M059J (cell line): ENCODE measurements around the gene DIO2.

DNA sequence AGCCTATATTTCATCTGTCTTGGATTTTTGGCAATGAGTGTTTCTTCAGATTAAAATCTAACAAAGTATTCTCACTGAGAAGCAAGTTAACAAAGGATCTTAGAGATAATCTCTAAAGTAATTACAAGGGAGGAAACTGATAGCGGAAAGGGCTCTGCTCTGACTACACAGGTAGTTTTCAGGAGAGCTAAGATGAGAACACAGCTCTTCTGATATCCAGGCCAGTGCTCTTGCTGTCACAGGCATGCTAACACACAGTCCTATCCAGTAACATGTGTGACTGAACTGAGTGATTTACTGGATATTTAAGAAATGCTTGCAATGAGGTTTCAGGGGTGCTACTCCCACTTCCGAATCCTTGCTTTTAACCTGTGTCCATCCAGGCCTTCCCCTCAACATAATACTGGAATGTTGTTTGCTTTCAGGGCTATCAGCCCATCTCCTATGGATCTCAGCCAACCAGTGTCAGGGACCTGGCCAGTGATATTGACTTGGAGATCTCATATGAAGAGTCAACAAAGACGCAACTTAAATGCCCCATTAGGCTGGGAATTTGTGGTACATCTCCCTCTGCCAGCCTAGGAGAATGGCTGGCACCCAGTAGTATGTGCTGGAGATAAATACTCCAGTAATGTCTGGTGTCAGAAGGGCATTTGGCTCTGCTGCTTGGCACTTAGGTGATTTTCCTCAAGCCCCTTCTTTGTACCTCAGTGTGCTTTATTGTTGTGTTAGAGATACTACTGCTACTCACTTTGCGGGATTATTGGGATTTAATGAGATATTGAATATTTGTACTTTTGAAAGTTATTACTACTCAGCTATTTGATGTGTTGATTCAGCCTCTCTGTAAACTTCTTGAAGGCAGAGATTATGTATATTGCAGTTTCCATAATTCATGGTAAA lies 901 bp upstream of the IFT43 start:
- RAMPAGE, long total RNA: no peak

- RAMPAGE, long total RNA: no peak
Measured at GRCh38 chr14:76257903-76258540, 106.3 kb downstream of the GPATCH2L start.

GRCh38 chr14:76348787-76349372 lies 27.1 kb upstream of the ESRRB start:
- RAMPAGE, long total RNA: no peak

- RAMPAGE, long total RNA: no peak
Measured at GRCh38 chr14:76779613-76780552, 18.6 kb downstream of the VASH1 start.

DNA sequence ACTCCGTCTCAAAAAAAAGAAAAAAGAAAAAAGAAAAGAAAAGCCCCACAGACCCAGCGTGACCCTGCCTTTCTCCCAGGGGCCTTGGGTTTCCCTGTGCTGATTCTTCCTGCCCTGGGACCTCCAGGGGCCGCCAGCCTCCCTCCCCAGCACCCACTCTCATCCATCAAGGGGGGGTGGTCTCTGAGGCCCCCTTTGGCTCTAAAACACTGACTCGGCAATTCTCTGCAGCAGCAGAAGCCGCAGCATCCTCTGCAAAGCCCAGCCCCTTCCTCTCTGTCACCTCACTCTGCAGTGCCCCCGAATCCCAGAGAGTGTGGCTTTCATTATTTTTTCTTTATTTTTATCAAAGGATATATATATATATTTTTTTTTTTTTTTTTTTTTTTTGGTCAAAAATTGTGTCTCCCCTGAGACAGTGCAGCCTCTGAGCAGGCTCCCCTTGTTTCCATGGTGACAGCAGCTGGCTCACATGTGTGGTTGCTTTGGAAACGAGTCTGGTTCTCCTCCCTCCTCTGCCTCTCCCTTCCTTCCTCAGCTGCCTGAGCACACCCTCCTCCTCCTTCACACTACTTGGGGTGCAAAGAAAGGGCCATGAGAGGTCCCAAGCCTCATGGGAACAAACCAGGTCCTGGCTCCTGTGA lies 100.3 kb downstream of the LRRC74A start:
- RAMPAGE, long total RNA: no peak

DNA sequence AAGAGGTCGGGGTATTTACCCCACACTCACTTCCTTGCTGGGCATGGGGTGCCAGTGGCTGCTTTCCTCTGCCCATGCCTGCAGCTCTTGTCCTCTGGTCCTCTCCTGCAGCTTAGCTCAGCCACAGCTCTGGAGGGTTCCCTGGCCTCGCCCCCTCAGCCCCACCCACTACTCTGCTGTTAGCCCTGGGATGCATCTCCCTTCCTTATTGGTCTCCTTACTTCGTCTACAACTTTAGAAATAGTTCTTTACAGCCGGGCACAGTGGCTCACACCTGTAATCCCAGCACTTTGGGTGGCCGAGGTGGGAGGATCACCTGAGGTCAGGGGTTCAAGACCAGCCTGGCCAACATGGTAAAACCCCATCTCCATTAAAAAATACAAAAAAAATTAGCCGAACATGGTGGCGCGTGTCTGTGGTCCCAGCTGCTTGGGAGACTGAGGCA lies 79.9 kb downstream of the IRF2BPL start:
- RAMPAGE, long total RNA: no peak

DNA sequence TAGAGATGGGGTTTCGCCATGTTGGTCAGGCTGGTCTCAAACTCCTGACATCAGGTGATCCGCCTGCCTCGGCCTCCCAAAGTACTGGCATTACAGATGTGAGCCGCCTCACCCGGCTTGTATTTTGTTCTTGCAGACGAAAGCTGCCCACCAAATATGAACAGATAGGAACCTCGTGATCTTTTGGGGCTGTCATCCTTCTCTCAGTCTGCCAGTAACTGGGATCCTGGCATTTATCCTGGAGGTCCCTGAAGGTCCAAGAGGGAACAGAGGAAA lies 68.6 kb downstream of the IRF2BPL start:
- RAMPAGE, long total RNA: no peak

- RAMPAGE, long total RNA: no peak
Measured at GRCh38 chr14:77032308-77032500, 3.7 kb upstream of the IRF2BPL start.

DNA sequence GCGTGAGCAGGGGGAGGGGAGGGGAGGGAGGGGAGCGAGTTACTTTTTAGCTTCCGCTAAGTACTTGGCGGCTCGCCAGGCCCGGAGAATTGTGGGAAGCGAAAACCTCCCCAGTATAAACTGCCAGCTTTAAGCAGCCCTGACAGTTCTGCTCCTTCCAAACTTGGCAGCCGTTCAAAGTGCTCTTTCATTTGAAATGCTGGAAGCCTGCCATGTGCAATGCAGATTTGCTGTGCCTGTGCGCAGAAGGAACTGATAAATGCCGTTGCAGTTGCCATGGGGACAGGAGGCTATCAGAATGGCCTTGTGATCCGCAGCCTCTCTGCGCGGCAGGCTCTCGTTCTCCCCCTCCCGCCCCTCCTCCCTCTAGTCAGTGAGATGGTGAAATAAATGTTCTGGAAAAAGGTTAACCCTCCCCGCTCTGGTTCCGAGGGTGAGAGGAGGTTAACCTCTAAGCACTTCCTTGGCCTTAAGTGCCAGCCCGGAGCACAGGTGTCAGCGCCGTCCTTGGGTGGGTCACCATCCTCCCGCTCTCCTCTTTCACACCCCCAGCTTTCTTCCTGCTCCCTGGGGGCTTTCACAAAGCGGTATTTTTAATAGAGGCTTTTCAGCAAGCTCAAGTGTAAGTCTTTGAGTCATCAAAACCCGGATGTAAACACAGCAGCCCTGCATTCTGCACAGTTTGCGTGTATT lies 11.9 kb upstream of the IRF2BPL start:
- RAMPAGE, long total RNA: no peak

DNA sequence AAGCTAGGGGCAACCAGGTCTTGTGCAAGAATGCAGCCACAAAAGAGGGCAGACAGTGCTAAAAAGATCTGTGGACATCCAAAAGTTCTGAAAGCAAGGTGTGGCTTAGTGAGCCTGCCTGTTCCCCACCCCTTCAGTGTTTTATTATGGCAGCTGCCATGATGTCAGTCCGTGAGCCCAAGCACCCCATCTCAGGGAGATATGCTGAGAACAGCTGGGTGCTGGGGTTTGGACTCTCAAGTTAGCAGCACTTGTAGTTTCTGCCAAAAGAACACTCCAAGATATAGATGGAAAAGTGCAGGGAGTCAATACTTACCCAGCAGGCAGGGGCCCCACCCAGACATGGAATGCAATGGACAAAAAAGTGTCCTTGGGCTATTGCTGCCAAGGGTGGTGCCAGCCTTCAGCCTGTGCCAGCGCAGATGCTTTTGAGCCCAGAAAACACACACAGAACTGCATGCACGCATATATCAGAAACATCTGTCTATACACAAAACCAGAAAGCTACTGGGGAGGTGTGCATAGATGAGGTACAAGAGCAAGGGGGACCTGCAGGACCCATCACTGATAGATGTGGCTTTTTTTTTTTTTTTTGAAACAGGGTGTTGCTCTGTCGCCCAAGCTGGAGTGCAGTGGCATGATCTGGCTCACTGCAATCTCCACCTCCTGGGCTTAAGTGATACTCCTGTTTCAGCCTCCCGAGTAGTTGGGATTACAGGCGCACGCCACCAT lies 17.1 kb upstream of the IRF2BPL start:
- RAMPAGE, long total RNA: no peak

DNA sequence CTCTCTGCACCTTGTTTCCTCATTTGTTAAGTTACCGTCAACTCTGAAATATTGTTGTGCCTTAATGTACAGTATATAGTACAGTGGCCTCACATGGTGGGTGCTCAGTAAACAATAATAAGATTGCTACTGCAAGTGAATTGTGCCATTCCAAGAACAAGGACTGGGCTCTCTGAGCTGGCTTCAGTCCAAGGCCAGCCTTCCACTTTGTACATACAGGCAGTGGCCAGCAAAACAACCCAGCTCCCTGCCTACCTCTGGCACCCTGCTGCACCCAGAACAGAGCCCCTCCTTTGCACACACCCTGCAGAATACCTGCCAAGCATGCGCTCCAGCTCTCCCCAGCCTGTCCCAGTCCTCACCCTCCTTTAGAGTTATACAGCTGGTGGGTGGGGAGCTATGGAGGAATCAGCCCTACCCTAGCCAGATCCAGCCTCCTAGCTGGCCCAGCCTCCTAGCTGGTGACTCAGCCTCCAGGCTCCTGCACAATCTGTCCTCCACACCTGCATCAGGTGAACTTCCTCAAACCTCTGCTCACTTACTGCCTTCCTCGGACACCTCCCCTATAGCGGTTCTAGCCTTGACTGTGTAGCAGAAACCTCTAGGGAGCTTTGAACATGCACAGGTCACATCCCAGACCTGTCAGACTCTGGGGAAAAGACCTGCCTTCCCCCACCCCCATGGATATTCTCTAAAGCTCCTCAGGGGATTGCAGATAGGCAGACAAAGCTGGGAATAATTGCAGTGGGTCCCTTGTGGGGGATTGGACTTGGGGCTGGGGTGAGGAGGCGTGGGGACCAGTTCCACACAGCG lies 18.0 kb downstream of the ZDHHC22 start:
- RAMPAGE, long total RNA: no peak

DNA sequence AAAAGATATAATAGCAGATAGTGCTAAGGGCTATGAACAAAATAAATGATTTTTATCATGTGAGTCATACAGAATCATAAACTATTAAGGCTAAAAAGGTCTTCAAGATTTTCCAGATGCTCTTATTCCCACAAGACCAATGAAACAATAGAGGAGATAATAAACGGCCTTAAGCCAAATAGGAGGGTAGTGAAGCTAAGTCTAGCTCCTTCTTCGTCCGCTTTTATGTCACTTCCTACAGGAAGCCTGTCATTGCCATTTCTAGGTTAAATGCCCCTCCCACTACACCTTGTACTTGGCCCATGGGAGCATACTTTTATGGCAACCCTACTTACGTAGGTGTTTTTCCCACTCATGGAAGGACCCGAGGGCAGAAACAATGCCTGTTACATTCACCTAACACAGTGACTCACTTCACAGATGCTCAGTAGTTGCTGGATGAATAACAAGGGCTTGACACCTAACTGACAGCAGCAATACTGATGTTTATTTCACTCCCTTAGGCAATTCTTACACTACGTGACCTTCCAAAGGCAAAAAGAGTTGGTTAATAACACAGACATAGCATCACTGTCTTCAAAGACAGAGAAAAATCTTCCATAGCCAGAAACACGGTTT lies 44.6 kb downstream of the ALKBH1 start:
- RAMPAGE, long total RNA: no peak

DNA sequence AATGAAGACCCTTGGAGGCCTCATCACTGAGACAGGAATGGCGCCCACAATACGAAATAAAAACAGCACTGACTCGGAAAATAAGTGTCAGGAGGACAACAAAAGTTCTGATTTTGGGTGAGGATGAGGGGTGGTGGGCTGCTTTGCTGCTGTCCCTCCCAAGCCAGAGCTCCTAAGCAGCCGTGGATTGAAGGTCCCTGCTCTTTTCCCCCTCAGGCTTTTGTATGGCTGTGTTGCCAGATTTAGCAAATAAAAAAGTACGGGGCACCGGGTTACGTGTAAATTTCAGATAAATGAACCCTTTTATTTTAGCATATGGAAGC lies 181.7 kb downstream of the ADCK1 start:
- RAMPAGE, long total RNA: no peak

DNA sequence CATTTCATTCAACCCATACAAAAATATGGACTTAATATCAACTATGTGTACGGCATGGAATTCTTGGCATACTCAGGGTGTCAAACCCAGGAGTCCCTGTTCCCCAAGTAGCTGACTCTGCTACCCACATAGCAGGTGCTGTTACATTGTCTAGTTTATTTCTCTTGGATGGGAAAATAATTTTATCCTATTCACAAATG lies 235.5 kb downstream of the NRXN3 start:
- RAMPAGE, long total RNA: no peak

GRCh38 chr14:80211143-80211891 lies at the start of gene DIO2:
TSS of gene DIO2 (minus strand) at chr14:80211504.
- RAMPAGE, long total RNA: no peak

DNA sequence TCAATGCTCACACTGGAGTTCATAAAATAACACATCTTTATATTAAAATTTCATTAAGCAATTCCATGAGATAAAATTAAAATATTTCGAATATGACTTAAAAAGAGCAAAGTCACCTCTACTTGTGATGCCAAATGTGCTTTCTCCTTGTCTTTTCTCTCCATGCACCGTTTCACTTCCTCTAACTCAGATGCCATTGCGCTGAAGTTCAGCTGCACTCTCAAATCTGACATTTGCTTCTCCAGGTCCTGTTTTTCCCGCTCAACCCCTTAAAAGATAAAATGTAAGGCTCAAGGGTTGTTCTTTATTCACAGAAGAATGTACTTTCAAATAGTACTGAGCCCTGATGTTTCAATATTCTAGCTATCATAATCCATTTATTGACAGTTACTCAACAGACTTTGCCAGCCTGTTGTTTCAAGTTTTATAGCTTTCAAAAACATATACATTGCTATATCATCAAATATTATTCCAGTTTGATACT lies 110.5 kb downstream of the CEP128 start:
- RAMPAGE, long total RNA: no peak

DNA sequence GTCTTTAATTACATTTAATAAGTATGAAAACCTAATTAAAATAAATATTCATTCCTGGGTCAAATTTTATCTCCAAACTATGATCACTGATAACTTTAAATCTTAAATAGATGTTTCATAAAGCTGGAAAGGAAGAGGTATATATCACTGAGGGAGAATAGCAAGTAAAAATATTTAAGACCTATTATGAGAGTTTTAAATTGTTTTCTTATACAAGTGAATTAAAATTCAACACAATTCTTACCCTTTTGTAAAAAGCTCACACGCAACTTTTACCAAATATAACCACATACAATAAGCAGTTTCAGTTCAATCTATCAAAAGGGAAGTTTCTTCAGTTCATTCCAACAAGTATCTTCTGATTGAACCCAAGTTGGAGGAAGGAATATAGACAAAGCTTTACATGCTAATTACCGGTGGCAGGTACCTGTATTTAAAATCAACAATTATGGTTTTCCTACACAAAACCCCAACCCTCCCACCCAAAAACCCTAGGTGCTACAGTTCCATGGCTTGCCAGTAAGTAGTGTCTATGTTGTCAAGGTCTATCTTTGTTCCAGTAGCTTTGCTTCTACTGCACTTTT lies 41.1 kb downstream of the GTF2A1 start:
- RAMPAGE, long total RNA: no peak

DNA sequence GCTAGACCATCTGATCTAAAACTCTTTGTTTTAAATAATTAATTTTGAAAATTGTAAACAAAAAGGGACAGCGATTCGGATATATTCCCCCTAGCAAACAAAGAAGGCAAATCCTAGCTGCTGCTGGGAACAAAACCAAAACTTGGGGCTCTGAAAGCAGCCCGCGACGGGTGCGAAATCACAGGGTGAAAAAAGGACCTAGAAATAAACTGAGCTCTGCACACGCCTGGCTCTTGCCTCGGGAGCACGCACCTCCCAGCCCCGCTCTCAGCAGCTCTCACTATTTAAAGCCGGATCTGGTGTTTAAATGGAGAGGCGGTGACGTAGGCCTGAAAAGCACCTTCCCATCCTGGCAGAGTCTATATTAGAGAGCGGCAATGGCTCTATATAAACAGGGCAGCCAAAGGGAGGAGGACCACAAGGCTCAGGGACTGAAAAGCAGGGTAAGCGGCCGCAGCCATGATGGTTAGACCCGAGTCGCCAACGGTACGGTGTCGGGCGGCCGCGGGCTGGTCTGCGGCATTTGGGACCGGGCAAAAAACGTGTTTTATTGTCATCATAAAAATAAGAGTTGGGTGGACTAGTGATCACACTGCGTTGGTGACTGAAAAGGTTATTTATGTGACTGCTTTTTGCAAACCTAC lies 1.6 kb downstream of the GTF2A1 start:
- RAMPAGE, long total RNA: no peak

DNA sequence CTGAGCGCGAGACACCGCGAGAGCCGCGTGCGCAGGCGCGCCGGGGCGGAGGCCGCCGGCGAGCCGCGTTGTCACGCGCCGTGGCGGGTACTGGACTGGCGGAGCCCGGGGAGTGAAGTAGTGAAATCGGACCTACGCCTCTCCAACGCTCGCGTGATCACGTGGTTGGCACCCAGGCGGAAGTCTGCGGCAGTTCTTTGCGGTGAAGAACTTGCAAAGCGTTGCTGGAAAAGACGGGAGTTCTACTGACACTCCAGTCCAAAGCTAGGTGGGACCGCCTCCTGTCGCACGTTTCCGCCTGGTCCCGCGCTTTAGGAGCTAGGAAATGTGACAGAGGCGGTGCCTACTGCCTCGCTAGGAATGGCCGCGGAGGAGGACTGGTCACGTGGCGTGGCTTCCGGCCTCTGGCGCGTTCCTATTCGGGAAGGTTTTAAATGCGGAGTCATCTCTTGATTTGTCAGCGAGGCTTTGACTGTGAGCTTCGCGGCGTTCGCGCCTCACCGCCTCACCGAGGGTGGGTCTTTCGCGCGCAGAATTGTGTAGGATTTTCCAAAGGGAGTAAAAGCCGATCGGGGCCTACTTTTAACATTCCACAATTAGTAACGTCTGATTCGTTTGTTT lies 363 bp upstream of the GTF2A1 start:
- RAMPAGE, long total RNA: no peak

GRCh38 chr14:81221831-81222520 lies 1.2 kb upstream of the GTF2A1 start:
- RAMPAGE, long total RNA: no peak